Mesothelial cell of epicardium (in vitro differentiated cells): ENCODE data around the gene SLC22A31.

- PRO-cap, result no peak
Observed at GRCh38 chr16:87963166-87963861, 12.1 kb downstream of the BANP start.

GRCh38 chr16:87982783-87983266, 31.6 kb downstream of the BANP start:
- PRO-cap, result no peak

DNA sequence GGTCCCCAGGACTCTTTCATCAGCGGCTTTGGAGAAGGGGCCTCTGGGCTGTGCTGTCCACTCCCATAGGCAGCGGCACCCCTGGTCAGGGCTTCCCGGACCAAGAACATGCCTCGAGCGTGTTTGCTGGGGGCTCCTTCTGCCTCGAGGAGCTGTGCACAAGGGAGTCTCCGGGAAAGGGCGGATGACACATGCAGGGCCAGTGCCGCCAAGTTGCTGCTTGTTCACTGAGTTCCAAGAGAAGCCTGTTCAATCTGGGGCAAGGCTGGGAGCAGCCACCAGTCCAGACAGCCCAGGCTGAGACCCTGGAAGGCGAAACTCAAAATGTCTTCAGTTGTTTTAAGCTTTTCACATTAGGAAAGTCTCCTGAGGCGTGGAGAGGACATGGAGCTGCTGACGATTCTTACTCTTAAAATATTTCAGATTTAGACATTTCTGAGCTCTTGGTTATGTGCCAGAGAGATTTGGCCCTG, 84.5 kb upstream of the ZNF469 start:
- PRO-cap, result no peak

- PRO-cap, result no peak
Observed at GRCh38 chr16:88411262-88411521, 28.4 kb downstream of the ZNF469 start.

DNA sequence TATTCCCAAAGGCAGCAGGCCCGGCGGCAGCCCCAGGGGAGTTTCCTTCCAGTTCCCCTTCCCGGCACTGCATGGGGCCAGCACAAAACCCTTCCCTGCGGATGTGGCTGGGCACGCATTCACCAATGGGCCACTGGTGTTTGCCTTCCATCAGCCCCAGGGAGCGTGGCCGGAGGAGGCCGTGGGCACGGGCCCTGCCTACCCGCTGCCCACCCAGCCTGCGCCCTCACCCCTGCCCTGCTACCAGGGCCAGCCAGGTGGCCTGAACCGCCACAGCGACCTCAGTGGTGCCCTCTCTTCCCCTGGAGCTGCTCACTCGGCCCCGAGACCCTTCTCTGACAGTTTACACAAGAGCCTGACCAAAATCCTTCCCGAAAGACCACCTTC, 24.8 kb upstream of the ZFPM1 start:
- PRO-cap, result no peak

- PRO-cap, result no peak
Observed at GRCh38 chr16:88468195-88469369, 15.5 kb downstream of the ZFPM1 start.

GRCh38 chr16:88495589-88496391, 42.7 kb downstream of the ZFPM1 start:
- PRO-cap, result no peak

GRCh38 chr16:88527489-88528007, 42.7 kb upstream of the ZC3H18 start:
- PRO-cap, result no peak

GRCh38 chr16:88646495-88647321, 4.1 kb downstream of the CYBA start:
- PRO-cap, result no peak

DNA sequence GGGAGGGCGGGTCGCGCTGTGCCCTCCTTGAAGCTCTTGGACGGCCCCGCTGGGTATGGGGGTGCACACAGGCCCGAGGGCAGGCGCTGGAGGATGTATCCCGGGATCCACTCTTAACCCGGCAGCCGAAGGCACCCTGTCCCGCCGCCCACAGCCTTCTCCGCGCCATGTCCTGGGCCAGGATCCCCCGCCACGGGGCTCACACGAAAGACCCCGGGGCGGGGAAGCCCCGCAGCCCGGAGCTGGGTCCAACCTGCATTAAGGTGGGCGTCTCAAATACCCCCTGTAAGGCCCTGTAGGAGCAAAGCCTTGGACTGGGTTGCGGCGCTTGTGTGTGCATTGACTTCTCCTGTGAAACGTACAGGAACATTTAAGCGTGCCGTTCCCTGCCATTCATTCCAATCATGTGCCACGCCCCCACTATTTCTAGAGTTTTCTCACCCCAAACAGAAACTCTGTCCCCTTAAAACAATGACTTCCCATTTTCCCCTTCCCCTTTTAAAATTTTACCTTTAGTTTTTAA, 934 bp upstream of the MVD start:
- PRO-cap, result no peak

- PRO-cap, result no peak
Observed at GRCh38 chr16:88721080-88722367, 15.2 kb downstream of the CTU2 start.

- PRO-cap, result no peak
Observed at GRCh38 chr16:88744829-88745507, 38.7 kb downstream of the CTU2 start.

DNA sequence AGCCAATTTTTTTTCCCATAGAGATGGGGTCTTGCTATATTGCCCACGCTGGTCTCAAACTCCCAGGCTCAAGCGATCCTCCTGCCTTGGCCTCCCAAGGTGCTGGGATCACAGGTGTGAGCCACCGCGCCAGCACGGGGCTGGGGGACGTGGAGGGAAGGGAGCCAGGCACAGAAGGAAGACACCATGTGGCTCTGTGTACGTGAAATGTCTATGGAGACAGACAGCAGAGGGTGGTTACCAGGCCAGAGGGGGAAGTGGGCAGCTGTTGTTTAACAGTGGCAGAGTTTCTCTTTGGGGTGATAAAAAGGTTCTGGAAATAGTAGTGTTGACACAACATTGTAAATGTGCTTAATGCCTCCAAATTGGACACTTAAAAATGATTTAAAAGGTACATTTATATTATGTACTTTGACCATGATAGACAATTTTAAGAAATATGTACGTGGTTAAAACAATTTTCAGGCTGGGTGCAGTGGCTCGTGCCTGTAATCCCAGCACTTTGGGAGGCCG, 4.7 kb upstream of the PIEZO1 start:
- PRO-cap, result no peak

- PRO-cap, result no peak
Observed at GRCh38 chr16:88790300-88790940, 5.4 kb upstream of the PIEZO1 start.

DNA sequence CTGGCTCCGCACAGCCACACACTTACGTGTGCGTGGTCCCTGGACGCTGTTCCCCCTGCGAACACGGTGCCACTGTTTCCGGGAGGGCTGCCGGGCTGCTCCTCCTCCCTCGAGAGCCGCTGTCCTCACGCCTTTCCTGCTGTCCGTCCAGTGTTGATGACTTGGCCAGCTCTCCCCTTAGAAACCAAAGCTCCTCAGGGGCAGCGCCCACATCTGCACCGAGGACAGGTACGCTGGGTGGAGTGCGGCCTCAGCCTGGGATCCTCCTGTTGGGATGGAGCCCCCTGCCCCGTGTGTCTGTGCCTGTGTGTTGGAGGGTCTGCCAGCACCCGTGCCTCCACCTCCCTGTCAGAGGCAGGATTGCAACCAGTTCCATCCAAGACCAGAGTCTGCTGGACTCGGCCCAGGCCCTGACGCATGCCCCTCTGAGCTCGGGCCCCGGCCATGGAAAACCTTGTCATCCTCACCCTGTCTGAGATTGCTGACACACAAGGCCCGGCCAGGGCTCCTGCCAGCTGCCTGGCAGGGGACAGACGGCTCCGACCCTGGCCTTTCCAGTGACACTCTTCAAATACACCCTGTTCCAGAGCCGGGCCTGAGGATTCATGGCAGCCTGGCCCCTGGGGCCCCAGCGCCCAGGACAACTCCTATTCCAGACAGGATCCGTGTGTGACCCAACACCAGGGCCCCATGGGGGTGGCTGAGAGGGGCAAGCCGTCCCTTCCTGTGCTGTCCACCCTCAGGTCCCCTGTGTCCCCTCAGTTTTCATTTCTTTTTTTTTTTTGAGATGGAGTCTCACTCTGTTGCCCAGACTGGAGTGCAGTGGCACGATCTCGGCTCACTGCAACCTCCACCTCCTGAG, 3.1 kb upstream of the PABPN1L start:
- PRO-cap, result no peak

- PRO-cap, result no peak
Observed at GRCh38 chr16:88888903-88889420, 22.5 kb upstream of the PABPN1L start.

GRCh38 chr16:88896285-88897071, 30.0 kb upstream of the PABPN1L start:
- PRO-cap, result no peak

DNA sequence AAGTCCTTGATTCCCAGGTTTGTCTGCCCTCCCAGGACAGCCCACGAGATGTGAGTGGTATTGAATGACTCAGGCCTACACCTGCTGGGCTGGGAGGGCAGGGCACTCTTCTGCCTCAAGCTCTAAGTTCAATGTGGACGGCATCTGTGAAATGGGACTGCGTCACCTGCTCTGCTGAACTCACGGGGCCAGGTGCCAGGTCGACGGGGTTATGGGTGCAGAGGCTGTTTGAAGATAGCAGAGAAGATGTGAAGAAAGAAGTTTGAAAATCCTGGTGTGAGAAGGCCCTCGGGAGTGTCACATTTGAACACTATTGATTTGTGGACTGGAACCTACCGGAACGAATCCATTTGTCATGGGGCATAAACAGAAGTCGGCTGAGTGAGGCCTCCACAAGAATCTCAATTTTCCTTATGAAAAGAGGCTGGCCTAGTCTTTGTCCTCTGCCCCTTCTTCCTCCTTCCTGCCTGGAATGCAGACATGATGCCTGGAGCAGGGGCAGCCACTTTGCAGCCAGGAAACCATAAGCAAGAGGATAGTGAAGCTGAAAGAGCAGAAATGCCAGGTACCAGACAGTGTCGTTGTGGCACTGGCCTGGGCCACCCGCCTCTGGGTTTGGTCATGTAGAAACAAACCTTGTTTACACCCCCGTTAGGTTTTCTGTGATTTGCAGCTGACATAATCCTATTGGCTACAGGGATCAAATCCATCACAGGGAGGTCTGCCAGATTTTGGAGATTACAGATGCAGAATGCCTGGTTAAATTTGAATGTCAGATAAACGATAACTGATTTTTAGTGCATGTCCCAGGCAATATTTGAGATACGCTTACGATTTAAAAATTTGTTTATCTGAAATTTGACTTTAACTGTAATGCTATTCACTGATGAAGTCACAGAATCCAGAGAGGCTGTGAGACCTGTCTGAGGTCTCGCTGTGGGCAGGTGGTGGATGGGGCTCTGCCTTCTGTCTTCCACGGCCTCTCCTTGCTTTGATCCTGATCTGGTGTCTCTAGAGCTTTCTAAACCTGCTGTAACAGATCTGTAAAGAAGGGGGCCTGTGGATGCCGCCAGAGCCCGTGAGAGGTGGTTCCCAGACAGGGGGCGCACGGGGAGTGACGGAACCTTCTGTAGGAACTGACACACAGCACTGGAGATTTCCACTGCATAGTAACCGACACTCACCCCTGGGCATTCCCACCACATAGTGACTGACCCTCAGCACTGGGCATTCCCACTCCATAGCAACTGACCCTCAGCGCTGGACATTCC, 16.4 kb downstream of the CBFA2T3 start:
- PRO-cap, result no peak

- PRO-cap, result no peak
Observed at GRCh38 chr16:88974898-88976107, 1.7 kb downstream of the CBFA2T3 start.

DNA sequence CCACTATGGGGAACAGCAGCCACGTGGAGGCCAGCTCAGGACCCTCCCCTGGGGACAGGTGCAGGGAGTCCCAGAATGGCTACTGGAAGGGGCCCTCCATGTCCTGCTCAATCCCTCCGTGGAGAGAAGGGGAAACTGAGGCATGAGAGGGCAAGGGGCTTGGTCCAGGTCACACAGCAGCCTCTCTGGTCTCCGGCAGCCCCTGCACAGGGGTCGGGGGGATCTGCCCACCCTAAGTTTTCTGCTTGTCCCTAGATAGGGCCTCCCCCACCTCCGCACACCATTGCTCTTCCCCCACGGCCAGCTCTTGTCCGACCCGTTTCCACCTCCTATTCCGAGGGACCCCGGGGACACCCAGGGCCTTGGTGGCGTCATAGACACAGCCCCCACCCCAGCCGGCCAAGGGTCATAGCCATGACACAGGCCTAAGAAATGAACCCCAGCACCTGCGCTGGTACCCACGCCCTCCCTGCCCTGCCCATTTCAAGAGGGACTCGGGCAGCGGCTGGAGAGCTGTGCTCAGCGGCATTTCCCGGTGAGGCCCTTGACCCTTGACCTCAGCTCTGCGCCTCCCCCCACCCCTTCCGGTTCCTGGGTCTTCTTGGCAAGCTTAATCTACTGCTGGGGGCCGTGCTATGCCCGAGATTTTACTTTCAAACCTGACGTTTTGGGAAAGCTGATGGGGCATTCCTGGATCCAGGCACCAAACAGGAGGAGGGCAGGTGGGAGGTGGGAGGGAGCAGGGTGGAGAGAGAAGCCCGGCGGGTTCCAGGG, at the start of gene SLC22A31:
TSS of gene SLC22A31 (minus strand) at position 724 of the 774 bp plus-strand sequence.
- PRO-cap, result no peak